Iris pigment epithelial cell (primary cell): ENCODE results near the genes CCDC196 and RDH12.

- RRBS: no CpG with 5 or more reads among the region's 8 CpGs
These were observed 109.8 kb upstream of the FUT8 start for GRCh38 chr14:65302484-65303356.

DNA sequence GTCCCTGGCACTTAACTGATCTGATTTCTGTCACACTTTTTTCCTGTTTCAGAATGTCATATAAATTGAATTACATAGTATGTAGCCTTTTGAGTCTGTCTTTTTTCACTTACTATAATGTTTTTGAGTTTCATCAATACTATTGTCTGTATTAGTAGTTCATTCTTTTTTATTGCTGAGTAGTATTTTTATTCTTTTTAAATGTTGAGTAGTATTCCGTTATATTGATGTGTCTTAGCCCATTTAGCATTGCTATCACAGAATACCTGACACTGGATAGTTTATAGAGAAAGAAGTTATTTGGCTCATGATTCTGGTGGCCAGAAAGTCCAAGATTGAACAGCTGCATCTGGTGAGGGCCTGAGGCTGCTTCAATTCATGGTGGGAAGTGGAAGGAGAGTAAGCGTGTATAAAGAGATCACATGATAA, 152.2 kb downstream of the FUT8 start:
- RRBS: no CpG with 5 or more reads among the region's 2 CpGs

DNA sequence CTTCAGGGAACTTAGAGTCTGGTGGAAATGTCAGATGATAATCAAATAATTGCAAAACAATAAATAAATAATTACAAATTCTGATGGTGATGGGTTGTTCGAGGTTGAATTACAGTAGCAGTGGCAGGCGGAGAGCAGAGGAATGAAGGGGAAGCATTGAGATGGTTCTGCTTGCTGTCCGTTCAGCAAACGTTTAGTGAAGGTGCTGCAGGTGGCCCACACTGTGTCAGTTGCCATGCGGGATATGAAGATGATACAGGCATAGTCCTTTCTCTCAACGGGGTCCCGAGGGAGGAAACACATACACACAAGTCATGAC, 385.1 kb downstream of the FUT8 start:
- RRBS: no CpG with 5 or more reads among the region's 7 CpGs

- RRBS: no CpG with 5 or more reads among the region's 6 CpGs
These were observed 434.4 kb downstream of the FUT8 start for GRCh38 chr14:65846838-65847513.

DNA sequence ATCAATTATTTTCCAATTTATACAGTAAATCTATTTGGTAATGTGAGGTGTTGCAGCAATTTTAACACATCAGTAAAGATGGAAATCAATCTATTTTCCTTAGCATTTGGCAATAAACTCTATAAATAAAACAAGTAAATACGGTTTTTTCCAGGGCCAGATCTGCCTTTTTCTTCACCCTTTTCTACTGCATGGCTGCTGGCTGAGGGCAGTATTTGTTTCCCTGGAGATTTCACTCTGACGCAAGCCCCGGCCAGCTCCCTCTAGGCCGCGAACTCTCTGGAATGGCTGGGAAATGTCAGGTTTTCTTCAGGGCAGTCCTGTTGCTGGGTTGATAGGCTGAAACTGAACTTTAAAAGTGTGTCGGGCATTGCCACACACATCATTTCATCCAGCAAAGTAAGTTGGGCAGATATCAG, 205.2 kb upstream of the CCDC196 start:
- RRBS: no CpG with 5 or more reads among the region's 6 CpGs

- RRBS: no CpG with 5 or more reads among the region's 2 CpGs
These were observed at the start of gene CCDC196 for GRCh38 chr14:66486008-66486752. Gene CCDC196 (plus strand): TSS chr14:66486371.

DNA sequence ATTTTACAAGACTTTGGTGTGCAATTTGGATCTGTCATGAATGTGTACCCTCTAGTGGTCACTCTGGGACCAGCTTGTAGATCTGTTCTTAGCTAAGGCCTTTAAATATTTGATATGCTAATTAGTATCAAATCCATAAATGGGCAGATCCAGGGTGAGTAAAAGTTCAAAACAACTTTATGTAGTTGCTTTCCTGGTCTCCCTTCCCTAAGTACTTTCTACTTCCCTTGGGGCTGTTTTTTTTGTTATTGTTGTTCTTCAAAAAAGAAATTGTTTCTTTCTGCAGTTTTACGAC, 238.4 kb downstream of the GPHN start:
- RRBS: no CpG with 5 or more reads among the region's 1 CpG

GRCh38 chr14:67115840-67116295, 73.4 kb upstream of the GARIN2 start:
- RRBS: no CpG with 5 or more reads among the region's 3 CpGs

GRCh38 chr14:67312470-67312726, 47.2 kb downstream of the ATP6V1D start:
- RRBS: no CpG with 5 or more reads among the region's 3 CpGs

GRCh38 chr14:67428390-67429000, 16.5 kb upstream of the PLEK2 start:
- RRBS: no CpG with 5 or more reads among the region's 7 CpGs

GRCh38 chr14:67464423-67464896, 24.1 kb downstream of the TMEM229B start:
- RRBS: no CpG with 5 or more reads among the region's 7 CpGs

- RRBS: 32% methylated on average over 4 of the region's 24 CpGs
These were observed 8.7 kb downstream of the PLEKHH1 start for GRCh38 chr14:67541414-67542568.

- RRBS: no CpG with 5 or more reads among the region's 4 CpGs
These were observed 2.8 kb upstream of the PIGH start for GRCh38 chr14:67602891-67603277.

GRCh38 chr14:67650933-67651667, 23.3 kb downstream of the VTI1B start:
- RRBS: no CpG with 5 or more reads among the region's 3 CpGs

- RRBS: no CpG with 5 or more reads among the region's 15 CpGs
These were observed 815 bp downstream of the RDH11 start for GRCh38 chr14:67694649-67695249.

GRCh38 chr14:67701662-67701946, at the start of gene RDH12:
Gene RDH12 (plus strand): TSS chr14:67701886.
- RRBS: no CpG with 5 or more reads among the region's 3 CpGs

DNA sequence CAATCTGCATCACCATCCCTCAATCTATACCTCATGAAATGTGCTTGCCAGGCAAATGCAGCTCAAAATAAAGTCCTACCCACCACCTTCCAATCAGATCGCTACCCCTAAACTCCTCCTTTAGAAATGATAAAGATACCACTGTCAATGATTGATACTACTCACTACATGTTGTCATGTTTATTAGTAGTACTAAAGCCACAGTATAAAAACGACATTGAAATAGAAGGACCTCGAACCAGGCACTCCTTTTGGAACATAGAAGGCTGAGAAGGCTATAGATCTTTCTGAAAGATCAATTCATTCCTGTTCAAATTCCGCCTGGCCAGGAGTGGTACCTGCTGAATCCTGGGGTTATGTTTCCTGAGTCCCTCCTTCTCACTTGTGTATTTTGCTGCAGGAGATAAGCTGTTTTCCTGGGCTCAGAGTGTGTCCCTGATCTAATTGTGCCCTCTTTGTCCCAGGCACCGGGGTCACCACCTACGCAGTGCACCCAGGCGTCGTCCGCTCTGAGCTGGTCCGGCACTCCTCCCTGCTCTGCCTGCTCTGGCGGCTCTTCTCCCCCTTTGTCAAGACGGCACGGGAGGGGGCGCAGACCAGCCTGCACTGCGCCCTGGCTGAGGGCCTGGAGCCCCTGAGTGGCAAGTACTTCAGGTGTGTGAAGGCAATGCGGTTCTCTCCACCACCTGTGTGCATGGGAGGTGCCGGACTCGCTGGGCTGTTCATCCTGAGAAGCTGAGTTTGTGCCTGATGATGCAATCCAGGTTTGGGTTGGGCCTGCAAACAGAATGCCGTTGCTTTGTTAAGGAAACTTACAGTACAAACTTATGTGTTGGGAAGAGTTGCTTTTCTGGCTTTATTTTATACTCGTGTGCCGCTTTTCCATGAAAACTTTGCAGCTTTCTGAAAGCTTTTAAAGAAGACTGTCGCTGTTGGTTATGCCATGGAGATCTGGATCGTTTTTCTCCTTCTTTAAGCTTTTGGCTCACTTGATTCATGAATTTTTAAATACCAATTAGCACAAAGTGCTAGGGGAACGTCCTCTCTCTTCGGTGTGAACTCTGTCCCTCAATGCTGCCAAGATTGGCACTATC, 27.4 kb downstream of the RDH12 start:
- RRBS: 25% methylated on average over 6 of the region's 25 CpGs

DNA sequence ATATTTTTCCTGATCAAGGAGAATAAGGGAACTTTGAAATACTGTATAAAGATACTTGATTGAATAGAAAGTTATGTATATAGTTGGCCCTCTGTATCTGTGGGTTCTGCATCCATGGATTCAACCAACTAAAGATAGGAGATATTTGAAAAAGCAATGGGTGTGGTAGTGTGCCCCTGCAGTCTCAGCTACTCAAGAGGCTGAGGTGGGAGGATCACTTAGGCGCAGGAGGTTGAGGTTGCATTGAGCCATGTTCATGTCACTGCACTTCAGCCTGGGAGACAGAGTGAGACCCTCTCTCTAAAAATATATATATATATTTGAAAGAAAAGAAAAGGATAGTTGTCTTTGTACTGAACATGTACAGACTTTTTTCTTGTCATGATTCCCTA, 68.7 kb downstream of the RAD51B start:
- RRBS: no CpG with 5 or more reads among the region's 1 CpG

- RRBS: no CpG with 5 or more reads among the region's 6 CpGs
These were observed 374.4 kb downstream of the RAD51B start for GRCh38 chr14:68193772-68194585.

GRCh38 chr14:68239927-68240592, 420.5 kb downstream of the RAD51B start:
- RRBS: no CpG with 5 or more reads among the region's 7 CpGs